ENCODE results near the gene RBM34.

- PRO-cap: no peak
- CAGE, long polyA plus RNA: no peak
Measured at GRCh38 chr1:234509438-234509648, 30.4 kb upstream of the TARBP1 start.

GRCh38 chr1:234515348-234516214 lies 36.6 kb upstream of the TARBP1 start:
- PRO-cap: no peak
- CAGE, long polyA plus RNA: no peak

DNA sequence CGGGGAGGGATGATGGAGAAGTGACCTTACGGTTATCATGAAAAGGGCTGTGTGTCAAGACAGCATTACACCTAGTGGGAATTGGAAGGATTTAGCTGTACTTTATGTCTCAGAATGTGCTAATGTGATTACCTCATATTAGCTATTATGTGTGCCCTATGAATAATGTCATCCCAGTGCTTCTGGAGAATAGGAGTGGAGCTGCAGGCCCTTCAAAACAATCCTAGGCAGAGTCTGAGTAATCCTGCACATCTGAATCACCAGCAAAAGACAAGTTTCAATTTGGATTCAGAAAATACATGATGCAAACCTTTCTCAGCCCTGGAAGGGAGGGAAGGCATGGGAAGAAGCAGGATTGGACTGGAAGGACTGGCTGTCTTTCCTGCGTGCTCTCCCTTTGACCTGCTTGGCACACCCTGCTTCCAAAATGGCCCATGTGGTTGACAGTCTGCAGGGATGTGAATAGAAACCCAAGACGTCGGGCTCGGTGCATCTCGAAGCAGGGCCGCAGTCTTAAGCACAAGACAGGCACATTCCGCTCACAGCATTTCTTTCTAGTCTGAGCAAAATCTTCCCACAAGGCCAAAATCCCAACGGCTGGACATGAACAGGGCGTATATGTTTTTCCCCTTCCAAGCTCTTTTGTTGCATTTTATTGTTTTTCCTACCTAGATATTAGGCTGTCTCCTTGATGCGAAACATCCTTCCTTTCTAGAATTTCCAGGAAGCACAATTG lies 54.2 kb upstream of the TARBP1 start:
- PRO-cap: no peak
- CAGE, long polyA plus RNA: no peak

DNA sequence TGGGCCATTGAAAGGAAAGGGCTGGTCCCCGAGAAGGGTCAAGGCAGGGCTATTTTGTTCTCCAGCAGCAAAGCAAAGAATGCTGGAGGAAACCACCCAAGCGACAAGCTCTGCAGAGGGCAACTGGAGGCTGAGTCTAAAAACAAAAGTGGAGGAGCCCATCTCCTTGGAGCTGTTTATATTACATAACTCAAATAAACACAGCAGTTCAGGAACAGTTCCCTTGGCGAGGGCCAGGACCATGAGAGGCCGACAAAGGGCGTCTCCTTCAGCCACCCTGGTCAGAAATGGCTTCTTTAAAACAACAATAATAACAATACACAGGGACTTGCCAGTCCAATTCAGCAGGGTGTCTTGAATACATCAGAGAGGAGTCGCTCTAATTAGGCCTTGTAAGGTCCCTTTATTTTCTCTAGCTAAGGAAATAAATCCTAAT lies 56.8 kb upstream of the TARBP1 start:
- PRO-cap: no peak
- CAGE, long polyA plus RNA: no peak

DNA sequence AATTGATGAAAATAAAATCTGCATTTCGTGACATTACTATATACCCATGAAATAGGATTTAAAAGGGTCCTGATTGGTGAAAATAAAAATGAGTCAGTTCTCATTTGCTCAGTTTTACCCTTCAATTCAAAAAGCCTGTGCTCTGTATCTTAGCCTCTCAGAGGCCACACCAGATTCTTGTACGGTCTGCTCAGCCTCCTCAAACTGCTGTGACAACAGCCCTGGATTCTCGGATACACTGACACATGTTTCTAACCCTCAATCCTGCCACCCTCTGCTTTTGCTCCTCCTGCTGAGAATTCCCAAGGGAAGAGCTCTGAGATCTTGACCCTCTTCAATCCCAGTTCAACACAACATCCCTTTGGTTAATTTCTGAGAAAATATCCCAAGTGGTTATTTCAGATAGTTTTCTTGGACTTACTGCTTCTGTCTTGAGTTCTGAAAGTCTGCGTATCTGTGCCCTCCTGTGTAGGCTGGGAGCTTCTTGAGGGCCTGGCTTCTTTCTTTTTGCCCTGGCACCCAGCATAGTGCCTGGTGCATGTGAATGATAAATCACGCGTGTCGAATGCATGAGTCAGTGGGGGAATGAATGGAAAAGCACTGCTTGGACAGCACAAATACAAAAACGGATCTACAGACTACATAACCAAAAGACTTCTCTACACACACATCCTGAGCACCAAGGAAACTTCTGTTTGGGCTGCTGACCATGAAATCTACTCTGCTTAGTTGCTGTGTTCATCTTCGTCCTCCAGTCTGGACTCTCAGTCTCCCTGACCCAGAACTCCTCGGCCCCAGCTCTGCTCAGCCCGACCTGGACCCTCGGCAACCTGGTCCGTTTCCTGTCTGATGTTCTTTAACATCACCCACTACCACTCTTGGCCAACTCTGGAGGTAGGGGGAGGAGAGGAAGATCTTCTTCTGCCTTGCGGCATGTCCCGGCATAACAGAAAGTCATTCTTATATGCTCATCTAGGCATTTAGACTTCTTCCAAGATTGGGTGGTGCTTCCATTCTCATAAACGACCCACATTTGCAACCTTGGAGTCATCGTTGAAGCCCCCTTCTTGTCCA lies 24.4 kb downstream of the IRF2BP2 start:
- PRO-cap: no peak
- CAGE, long polyA plus RNA: no peak

DNA sequence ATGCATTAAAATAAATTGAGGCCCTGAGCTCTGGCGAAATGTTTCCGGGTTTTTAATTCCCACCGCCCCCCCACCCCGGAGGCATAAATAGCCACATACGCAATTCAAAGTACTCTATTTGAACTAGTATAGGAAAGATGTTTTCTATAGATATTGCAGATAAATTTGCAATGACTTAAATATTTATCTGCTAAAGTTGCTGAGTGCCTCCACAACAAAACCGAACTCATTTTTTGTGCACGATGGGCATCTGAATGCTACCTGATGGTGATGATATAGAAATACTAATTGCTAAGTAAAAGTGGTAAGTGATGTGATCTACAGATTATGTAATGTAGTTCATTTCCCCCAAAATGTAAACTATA lies 8.6 kb downstream of the IRF2BP2 start:
- PRO-cap: no peak
- CAGE, long polyA plus RNA: no peak

DNA sequence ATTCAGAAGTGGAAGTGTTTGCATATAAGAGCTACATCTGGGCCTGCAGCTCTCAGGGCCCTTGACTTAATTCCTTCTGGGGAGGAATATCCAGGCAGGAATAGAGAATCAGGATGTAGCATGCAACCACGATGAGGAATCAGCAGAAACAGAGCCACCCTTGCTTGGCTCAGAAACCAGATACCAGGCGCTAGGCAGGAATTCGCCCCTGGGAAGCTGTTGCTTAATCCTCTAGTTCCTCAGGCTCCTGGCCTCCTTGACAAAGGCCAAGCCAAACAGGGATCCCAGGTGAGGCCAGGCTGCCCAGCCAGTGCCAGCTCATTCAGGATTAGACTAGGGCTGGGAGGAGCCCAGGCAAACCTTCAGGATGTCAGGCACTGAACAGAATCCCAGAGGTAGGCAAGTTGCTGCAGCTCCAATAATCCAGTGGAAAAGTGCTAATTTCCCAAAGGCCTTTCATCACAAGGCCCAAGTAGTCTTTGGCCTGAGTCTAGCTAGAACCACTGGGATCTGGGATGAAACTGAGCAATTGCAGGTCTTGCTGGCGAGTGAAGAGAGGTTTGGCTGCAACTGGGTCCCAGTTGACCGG lies 48.2 kb upstream of the IRF2BP2 start:
- PRO-cap: no peak
- CAGE, long polyA plus RNA: no peak

- PRO-cap: no peak
- CAGE, long polyA plus RNA: no peak
Measured at GRCh38 chr1:234715170-234716160, 105.5 kb upstream of the IRF2BP2 start.

- PRO-cap: no peak
- CAGE, long polyA plus RNA: no peak
Measured at GRCh38 chr1:234721545-234722284, 111.7 kb upstream of the IRF2BP2 start.

DNA sequence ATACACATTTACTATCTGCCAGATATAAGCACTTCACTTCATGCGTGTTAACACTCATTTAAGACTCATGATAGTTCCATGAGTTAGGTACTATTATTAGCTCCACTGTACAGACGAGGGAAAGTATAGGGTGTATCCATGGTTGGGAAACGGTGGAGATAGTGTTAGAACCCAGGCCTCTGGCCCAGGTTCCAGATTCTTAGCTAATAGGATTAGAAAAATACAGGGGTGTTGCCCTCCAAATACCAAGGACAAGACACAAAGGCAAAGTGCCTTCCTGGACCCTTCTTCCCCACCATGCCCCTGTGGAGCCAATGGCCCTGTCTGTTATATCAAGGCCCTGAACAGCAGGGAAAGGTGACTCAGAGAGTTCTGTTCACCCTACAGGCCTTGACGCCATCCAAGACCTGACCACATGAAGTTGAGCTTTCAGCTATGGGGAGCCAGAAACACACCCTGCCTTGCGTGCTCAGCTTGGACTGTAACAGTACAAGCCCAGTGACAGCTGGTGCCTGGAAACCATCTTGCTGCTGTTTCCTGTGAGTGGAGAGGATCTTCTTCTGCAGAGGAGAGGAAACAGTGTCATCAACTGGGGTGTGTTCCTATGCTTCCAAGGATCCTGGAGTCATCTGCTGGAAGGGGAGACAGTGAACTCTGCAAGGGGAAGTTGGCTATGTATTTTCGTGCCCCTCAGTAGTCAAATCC lies 164.9 kb upstream of the IRF2BP2 start:
- PRO-cap: no peak
- CAGE, long polyA plus RNA: no peak

DNA sequence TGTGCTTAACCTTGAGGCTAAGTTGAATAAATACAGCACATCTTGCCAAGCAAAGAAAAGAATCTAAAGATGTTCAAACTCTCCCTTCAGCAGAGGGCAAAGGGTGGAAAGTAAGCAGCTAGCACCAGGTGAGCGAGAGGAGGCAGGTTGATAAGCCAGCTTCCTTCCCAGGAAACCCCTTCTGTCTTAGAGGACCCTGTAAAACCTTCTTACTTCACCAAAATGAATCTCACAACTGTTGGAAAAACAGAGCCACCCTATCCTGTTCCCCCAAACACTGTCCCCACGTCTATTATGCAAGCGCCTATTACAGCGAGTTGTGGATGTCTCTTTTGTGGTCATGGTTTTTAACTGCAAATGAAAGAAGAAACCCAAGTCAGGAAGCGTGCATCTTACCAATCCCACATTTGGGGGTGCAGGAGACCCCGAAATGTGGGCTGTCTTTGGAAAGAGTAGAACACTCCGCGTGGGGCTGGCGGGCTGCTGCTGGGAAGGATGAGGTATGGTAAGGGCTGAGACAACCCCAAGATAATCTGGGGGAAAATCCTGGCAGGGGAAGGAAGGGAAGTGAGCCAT lies 168.2 kb upstream of the IRF2BP2 start:
- PRO-cap: no peak
- CAGE, long polyA plus RNA: no peak

GRCh38 chr1:234818017-234818374 lies 208.0 kb upstream of the IRF2BP2 start:
- PRO-cap: no peak
- CAGE, long polyA plus RNA: no peak

GRCh38 chr1:234823889-234824217 lies 213.9 kb upstream of the IRF2BP2 start:
- PRO-cap: no peak
- CAGE, long polyA plus RNA: no peak

DNA sequence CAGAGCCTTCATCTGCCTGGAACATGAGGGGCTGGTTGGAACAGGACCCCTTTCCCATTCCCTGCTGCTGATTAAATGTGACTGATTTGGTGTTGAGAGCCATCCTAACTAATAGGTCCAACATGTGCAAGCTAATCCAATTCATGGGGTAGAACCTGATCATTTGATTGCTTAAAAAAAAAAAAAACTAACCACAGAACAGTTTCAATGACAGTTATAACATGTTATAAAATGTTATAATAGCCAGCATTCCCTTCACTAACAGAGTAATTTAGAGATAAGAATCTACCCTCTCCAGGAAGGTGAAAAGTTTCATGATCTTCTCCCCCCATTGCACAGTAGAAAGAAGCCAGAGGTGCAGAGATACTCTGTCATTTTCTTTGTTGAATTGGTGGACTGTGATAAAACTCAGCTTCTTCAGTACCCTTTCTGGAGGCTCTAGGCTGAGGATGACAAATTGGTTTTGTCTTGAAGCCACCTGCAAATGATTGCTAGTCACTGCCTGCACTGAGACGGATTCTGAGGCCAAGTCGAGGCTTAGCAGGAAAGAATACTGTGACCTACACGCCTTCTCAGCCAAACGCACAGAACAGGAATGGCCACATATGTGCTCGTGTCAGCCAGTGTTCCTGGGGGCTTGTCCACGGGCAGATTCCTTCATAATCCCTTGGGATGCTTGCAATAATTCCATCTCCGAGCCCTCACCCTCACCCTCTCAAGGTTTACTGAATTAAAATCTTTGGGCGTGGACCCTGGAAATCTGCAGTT lies 215.7 kb upstream of the IRF2BP2 start:
- PRO-cap: no peak
- CAGE, long polyA plus RNA: no peak

DNA sequence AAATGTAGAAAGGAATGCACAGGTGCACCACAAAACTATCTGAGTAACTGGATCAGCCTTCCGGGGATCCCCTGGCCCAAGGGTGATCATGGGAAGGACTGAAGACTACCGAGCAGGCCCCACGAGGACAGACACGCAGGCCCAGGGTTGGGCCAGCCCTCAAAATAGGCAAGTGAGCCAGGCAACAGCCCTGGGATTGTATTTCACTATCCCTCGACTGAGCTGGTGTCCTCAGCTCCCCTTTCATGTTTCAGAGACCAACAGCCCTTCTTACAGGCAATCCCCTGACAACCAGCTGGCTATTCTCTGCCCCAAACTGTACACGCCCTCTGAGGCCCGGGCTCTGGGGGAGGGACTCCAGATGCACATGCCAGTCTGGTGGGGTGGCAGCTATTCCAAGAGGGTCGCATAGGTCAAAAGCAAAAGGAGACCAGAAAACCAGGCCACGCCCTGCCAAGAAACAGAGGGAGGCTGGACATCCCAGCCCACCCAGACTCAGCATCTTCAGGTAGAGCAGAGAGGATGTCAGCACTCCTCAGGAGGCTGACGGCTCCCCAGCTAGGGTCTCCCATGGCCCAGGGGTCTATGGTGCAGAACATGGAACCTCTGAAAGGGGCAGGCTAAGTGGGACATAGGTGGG lies 243.0 kb downstream of the TOMM20 start:
- PRO-cap: no peak
- CAGE, long polyA plus RNA: no peak

- PRO-cap: no peak
- CAGE, long polyA plus RNA: no peak
Measured at GRCh38 chr1:234925872-234926520, 202.6 kb downstream of the TOMM20 start.

DNA sequence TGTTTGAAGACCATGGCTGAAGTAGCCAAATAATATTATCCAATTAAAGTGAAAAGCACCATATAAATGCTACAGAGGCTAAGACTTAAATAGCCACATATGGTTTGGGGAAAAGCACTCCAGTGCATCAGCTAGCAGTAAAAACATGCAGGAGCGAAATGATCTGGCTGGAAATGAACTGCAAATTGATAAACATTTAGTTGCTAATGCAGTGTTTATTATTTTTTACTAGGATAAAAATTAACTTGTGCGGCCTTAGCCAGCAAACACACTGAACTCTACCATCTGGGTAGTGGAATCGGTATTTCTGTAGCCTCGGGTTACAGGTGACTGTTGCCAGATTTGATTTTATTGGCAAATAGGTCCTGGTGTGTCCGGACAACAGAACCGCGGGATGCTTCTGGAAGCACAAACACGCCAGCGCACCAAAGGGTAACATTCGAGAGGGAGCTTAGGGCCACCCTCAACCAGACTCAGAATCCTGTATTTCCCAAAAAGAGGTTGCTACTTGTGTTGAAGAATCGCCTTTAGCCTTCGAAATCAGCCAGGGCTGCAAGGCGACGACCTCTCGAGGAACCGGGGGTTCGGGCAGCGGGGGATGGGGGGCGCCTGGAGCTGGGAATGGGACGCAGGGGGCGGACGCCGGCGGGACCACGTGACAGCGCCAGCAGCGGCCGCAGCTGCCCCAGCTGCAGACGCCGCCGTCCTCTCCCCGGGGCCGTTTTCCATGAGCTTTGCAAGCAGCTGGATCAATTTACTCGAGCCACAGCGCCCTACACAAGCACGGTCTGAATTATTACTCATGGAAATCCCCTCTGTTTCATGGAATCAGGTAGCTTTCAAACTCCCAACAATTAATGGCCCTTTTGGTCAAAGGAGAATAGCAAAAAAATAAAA lies 158.9 kb downstream of the TOMM20 start:
- PRO-cap: no peak
- CAGE, long polyA plus RNA: no peak

GRCh38 chr1:235079380-235080492 lies 48.9 kb downstream of the TOMM20 start:
- PRO-cap: no peak
- CAGE, long polyA plus RNA: no peak

GRCh38 chr1:235108912-235109878 lies 19.4 kb downstream of the TOMM20 start:
- PRO-cap: no peak
- CAGE, long polyA plus RNA: no peak

DNA sequence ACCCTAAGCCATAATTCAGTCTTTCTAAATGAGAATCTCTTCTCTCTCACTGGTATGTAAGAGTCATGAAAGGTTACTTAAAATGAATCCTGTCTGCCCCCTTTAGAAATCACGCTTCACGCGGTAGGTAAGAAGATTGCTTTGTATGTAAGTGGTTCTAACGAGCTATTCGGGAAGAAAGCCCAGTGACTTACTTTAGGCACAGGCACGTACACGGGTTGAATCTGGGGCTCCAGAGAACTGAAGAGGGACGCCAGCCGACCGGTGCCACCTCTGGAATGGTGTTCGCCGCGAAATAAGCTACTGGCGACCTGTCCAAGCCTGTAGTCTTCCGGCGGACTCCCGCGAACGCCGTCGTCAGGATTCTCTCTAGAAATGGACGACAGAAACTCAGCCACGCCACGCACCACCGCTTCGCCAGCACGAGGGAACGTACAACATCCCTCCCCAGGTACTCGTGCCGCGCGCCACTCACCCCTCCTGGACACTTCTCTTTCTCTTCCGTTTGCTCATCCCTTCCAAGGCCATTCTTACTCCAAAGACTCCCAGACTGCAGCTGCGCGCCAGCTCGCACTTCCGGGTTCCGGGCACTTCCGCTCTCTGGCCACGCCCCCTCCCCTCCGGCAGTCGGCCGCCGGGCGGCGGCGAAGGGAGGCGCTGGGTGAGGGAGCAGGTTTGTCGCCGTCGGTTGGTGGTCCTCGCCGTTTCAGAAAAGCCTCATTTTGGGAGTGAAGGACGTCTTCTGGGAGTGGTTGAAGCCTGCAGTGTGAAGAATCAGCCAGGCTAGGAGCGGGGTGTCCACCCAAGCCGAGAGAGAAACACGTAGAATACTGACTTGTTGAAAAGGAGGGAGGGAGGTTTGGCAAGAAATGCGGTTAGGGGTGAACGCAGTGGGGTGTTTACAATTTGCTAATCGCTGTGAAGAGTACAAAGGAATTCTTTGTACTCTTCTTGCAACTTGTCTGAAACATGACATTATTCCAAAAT lies at the start of gene RBM34:
Gene RBM34, minus strand, starts transcription at position 552 of the 987 bp plus-strand sequence.
- PRO-cap: bidirectional peak, plus-strand start at position 144 of the sequence, minus-strand start outside the sequence; bidirectional peak, plus-strand start at position 326 of the sequence, minus-strand start at position 280 of the sequence; bidirectional peak, plus-strand start at position 626 of the sequence, minus-strand start at position 558 of the sequence; bidirectional peak, plus-strand start at position 833 of the sequence, minus-strand start at position 829 of the sequence
- CAGE, long polyA plus RNA: start-site peak on the minus strand centred at position 556 of the sequence, 45 bp wide, 831 and 950 reads in 2 replicates